Cardiac fibroblast (primary cell): ENCODE measurements around a stretch of chr6.

DNA sequence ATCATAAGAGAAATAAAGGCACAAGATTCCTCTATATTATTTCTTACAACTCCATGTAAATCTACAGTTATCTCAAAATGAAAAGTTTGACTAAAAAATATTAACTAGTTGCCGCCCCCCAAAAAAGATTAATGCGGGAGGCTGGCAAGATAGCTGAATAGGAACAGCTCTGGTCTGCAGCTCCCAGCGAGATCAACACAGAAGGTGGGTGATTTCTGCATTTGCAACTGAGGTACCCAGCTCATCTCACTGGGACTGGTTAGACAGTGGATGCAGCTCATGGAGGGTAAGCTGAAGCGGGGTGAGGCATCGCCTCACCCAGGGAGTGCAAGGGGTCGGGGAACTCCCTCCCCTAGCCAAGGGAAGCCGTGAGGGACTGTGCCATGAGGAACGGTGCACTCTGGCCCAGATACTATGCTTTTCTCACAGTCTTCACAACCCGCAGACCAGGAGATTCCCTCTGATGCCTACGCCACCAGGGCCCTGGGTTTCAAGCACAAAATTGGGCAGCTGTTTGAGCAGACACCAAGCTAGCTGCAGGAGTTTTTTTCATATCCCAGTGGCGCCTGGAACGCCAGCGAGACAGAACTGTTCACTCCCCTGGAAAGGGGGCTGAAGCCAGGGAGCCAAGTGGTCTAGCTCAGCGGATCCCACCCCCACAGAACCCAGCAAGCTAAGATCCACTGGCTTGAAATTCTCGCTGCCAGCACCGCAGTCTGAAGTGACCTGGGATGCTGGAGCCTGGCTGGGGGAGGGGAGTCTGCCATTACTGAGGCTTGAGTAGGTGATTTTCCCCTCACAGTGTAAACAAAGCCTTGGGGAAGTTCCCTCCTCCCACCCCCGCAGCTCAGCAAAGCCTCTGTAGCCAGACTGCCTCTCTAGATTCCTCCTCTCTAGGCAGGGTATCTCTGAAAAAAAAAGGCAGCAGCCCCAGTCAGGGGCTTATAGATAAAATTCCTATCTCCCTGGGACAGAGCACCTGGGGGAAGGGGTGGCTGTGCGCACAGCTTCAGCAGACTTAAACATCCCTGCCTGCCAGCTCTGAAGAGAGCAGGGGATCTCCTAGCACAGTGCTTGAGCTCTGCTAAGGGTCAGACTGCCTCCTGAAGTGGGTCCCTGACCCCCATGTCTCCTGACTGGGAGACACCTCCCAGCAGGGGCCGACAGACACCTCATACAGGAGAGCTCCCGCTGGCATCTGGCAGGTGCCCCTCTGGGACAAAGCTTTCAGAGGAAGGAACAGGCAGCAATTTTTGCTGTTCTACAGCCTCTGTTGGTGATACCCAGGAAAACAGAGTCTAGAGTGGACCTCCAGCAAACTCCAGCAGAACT lies 12.0 kb downstream of the AK9 start:
- RRBS, result no CpG with 5 or more reads among the region's 20 CpGs

DNA sequence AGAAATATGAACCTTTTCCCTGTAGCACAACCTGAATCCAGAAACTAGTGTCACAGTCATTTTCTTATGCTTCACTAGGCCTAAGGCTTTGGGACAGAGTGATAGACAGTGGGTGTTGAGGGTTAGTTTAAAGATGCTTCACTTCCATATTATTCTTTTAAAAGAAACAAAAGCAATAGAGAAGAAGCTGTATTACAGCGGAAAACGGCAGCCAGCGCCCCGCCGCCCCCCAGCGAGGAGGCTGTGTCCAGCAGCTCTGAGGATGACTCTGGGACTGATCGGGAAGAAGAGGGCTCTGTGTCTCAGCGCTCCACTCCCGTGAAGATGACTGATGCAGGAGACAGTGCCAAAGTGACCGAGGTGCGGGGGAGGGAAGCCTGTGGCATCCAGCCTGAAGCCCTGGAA lies 100.1 kb downstream of the FIG4 start:
- RRBS, result no CpG with 5 or more reads among the region's 11 CpGs

DNA sequence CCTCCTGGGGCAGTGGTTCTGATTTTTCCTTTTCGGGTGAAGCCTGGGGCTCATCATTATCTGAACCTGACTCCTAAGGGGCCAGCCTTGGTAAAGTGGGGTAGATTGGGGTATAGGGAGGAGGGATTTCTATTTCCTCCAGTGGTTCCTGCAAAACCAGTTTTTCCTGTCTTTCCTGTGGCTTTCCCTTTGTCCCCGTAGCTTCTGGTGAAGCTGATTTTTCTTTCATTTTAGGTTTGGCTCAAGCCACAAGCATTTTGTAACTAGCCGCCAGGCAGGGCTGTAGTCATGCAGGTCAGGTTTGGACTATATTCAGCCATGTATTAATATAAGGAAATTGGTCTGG lies 85.1 kb upstream of the GPR6 start:
- RRBS, result no CpG with 5 or more reads among the region's 3 CpGs

GRCh38 chr6:109894162-109894830 lies 83.8 kb upstream of the GPR6 start:
- RRBS, result no CpG with 5 or more reads among the region's 6 CpGs

- RRBS, result no CpG with 5 or more reads among the region's 1 CpG
Measured at GRCh38 chr6:110182433-110182840, 2.2 kb downstream of the CDC40 start.

DNA sequence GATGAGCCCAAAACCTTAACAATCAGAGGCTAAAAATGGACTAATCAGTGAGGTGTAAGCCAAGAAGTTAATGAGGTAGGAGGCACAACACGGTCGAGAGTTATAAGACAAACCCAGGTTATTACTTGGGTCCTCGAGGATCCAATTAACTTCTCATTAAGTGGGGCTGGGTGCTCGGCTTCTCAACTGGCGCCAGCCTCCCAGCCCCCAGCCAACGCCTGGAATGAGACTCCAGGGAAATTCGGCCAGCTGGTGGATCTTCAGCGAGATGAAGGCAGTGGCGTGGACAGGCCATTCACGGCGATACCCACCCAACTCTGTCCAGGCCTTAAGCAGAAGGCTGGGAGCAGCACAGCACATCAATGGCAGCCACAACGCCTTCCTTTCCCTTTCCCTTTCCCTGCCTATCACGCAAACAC lies 929 bp downstream of the METTL24 start:
- RRBS, result no CpG with 5 or more reads among the region's 13 CpGs

DNA sequence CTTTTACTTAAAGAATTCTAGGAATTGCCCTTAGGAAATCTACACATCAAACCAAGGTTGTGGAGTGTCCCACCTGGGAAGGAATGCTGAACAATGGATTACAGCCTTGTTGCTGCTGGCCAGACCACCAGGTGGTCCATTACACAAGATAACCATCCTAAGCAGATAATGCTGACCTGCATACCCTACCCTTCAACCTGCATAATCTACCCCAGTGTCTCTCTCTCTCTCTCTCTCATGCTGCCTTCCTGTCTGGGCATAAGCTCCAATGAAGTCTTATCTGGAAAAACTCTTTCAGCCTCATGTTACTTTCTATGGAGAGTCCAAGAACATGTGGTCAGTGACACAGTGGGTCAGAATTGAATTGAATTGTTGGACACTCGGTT lies 35.1 kb upstream of the SLC22A16 start:
- RRBS, result no CpG with 5 or more reads among the region's 1 CpG

DNA sequence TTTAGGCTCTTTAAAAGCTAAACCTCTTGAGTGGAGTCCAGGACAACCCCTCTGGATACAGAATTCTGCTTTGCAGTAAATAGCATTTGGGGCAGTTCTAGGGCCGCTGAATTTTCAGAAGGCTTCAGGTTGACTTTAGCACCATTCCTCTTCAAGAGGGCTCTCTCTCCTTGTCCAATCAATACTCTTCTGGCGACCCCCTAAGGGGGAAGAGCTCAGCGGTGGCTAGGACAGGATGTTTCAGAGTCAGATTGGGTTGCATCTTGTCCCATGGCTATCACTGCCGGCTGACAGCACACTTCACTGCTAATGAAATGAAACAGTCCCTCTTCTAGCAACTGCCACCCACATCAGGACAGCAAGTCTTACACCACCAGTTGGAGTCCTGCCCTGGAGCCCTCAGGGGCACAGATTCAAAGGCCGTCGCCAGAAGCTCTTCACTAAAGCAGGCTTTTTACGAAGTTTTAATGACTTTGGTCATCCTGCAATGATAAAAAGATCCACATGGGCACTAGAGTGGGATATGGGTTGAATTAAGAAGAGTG lies 65.9 kb upstream of the SLC22A16 start:
- RRBS, result no CpG with 5 or more reads among the region's 7 CpGs

DNA sequence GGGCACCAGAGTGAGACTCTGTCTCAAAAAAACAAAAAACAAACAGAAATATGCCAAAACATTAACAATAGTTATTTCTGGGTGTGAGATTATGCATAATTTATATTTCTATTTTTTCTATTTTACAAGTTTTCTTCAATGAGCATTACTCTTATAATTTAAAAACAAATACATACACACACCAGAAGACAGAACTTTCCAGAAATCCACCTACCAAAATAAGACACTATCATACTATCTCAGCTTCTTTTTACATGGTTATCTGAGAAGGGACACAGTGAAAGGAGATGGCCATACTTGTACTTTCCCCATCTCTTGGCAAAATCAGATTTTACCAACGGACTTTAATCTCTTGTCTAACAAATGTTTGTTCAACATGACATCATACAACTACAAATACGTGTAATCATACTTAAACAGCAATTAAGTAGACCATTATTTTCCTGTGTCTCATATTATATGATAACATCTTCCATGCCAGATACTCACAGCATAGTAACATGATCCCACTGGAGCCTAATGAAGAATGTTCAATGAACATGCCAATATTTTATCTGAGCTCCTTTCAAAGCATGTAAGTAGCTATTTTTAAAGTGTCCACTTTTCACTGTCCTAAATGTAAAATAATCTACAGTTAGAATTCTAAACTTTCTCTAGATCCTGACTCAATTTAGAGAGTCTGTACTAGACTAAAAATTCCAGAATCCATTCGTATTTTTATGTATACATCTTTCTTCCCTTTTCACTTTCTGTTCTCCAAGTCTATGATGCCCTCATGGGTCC lies 133.8 kb downstream of the CDK19 start:
- RRBS, result no CpG with 5 or more reads among the region's 3 CpGs

- RRBS, result no CpG with 5 or more reads among the region's 4 CpGs
Measured at GRCh38 chr6:110782521-110783445, 32.5 kb downstream of the CDK19 start.

DNA sequence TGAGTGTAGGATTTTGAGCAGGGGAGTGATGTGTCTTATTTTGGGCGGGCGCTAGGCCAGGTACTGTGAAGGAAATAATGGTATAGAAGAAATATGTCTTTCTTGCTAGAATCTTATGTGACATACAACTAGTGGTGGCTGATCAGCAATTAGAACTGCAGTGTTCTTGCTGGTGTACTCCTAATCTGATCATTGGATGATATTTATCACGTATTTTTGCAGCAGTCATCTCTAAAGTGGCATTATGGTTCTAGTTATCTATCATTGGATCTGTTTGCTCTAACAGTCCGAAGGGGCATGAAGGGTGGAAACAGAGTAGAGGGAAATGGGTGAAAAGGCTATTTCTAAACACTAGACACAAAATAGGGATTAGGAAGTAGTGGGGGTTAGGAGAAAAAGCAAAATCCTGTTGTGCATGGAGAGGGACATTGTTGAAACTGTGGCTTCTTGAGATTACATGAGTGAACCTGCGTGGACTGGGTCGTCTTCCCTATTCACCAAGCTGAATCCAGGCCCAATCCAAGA lies 40.2 kb downstream of the SLC16A10 start:
- RRBS, result no CpG with 5 or more reads among the region's 6 CpGs

DNA sequence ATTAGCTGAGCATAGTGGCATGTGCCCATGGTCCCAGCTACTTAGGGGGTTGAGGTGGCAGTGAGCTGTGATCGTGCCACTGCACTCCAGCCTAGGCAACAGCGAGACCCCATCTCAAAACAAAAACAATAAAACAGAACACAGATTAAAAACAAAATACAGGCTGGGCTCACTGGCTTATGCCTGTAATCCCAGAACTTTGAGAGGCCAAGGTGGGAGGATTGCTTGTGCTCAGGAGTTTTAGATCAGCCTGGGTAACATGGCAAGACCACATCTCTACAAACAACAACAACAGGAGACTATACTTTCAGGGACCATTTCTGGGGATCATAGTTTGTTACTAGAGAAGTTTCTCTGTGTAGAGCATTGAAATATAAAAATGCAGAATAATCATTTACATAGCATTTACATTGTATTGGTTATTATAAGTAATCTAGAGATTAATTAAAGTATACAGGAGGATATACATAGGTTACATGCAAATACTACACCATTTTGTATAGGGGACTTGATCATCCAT lies 62.7 kb upstream of the MFSD4B start:
- RRBS, result no CpG with 5 or more reads among the region's 2 CpGs

- RRBS, result no CpG with 5 or more reads among the region's 15 CpGs
Measured at GRCh38 chr6:111283463-111284621, 24.7 kb downstream of the MFSD4B start.

DNA sequence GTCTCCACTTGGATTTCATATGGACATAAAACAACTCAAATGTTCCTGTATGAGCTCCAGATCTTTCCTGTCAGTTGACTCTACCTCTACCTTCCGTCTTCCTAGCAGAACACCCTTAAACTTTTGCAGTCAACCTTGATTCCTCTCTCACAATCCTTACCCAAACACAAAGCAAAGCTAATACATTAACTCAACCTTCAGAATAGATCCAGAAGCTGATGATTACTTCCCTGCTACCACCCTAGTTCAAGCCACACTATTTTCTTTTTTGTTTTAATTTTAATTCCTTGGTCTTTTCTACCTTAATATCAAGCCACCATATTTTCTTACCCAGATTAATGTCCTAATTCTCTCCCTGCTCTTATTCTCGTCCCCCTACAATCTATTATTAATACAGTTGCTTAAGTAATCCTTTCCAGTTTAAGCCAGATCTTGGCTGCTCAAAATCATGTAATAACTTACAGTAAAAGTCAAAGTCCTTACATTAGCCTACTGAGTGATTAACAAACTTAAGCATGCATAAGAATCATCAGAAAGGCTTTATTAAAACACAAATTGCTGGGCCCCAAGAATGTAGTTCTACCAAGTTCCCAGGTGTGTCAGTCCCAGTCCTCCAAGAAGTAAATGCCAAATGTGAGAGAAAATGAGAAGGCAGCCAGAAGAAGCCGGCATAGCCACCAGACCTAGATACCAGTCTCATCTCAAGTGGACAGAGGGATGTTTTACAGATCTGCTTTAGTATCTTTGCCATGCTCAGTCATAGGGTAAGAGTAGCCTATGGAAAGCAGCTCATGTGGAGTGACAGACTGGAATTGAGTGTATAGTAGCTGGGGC lies 68.2 kb downstream of the REV3L start:
- RRBS, result no CpG with 5 or more reads among the region's 3 CpGs

DNA sequence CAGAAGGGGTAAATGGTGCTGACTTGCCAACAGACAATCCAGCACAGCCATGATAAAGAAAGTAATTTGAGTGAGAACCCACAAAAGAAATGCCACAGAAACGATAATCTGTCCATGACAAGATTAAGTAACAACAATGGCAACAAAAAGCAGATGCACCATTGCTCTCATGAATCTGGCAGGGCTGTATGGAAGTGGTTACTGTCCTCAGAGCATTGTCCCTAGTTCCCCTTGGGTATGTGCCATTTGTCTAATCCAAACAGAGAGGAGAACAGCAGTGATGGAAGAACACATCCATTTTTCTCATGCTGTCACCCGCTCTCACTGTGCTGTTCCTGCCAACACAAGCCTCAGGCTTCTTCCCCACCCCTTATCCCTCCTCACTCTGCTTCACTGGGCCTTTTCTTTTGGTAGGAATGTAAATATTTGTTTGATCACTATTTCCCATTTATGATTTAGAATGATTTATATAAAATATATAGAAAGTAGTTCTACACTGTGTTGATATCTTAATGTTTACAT lies 65.8 kb downstream of the REV3L start:
- RRBS, result no CpG with 5 or more reads among the region's 2 CpGs

DNA sequence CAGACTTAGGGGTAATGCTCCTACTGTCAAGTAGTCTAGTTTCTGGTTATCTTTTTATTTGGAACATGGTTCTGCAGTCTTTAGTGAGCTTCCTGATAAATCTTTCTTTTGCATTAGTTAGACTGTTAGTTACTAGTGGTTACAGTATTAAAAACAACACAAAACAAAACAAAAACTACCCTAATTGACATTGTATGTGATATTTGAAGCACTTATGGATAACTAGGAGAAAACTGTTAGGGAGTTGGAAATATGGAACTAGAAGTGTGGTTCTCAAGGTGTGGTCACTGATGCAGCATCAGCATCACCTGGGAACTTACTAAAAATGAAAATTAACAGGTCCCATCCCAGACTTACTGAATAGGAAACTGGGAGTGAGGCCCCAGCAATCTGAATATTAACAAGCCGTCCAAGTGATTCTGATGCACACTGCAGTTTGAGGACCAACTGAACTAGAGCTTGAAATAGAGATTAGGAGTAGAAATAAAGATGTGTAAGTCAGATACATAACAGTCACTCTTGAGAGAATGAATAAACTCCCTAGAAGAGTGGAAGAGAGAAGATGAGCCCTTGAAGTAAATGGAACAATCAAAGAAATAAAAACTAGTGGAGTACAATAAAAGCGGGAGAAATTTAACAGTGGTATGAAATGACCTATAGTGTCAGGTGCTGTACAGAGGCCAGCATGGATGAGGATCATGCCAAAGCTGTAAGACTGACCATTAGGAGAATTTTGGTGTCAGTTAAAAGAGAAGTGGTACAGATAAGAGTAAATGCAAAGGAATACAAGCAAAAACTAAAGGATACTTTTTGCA lies 17.0 kb upstream of the REV3L start:
- RRBS, result no CpG with 5 or more reads among the region's 2 CpGs

DNA sequence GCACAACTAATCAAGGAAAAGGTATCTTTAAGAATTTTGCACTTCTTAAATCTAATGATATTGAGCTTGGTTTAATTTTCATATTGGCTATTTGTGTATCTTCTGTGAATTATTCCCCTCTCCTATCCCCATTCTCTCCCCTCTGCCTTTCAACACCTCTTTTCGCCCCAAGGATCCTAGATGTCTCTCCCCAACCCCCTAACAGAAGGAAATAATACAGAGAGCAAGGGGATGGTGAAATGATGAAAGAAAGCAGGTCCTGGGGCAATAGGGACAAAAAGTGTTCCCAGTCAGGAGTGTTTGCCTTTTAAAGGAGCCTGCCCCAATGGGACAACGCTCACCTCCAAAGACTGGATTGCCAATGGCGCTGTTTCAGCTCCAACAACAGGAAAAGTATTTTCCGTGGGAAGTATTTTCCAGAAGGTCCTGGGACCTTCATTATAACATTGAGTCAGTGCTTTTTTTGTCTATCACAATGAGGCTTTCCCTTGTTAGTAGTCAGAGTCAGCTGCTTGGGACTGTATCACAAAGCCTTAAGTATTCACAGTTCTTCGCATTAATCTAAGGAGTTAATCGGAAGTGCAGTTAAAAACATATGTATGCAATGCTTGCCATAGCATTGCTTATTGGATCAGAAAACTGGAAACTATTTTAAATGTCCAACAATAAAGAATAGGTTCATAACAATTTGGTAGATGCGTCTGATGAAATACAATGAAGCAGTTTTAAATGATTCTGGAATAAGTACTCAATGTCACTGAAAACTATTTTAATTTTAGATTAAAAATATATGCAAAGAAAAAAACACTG lies 17.4 kb downstream of the TRAF3IP2 start:
- RRBS, result no CpG with 5 or more reads among the region's 7 CpGs

- RRBS, result no CpG with 5 or more reads among the region's 6 CpGs
Measured at GRCh38 chr6:111589274-111590068, 16.2 kb downstream of the TRAF3IP2 start.

GRCh38 chr6:111604761-111605728 lies 633 bp downstream of the TRAF3IP2 start:
- RRBS, result no CpG with 5 or more reads among the region's 19 CpGs

DNA sequence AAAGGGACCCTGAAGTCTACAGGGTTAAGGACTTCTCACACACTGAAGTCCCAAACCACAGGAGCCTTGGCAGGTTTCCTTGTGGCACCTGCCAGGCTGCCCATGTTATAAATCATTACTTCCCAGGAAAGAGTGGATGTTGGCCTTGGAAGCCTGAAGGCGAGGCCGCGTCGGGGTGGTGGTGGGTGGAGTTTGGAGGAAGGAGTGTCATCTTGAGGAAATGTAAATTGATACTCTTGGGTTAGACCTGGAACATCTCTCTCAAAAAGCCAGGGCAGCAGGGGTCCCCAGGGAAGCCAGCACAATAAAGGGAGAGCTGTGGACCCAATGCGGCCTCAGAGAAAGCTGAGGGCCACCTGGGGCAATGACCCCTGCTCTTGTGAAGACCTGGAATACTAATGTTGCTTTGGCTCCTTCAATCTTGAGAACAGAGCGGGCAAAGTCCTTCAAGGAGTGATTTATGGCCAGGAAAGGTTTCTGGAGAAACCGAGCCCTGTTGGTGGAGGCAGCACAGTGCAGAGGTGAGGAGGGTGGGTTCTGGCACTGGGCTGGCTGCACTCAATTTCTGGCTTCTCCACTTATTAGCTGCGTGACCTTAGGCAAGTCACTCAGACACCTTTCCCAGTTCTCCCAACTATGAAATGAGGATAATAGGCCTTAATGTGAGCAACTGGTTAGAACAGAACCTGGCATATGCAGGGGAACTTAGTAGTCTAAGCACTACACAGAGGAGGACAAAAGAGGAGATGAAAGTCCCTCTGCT lies 26.4 kb upstream of the TRAF3IP2 start:
- RRBS, result no CpG with 5 or more reads among the region's 8 CpGs